Body of pancreas (tissue), 2 donors: ENCODE results near the genes VWA1, ATAD3C, CDK11B, SLC35E2B and NADK.

GRCh38 chr1:1349522-1350187 lies 437 bp upstream of the DVL1 start:
- PRO-cap = bidirectional peak, plus-strand start at chr1:1349573, minus-strand start at chr1:1349380
- RAMPAGE, long total RNA, 2 experiments = no peak in any of the 2 experiments

- PRO-cap = bidirectional peak, plus-strand start at chr1:1435716, minus-strand start at chr1:1435509
- RAMPAGE, long total RNA, 2 experiments = no peak in any of the 2 experiments
Observed at GRCh38 chr1:1435250-1436127, at the start of gene VWA1. TSS of gene VWA1 (plus strand) at chr1:1435690.

GRCh38 chr1:1438015-1438624 lies 2.6 kb downstream of the VWA1 start:
- PRO-cap = bidirectional peak, plus-strand start at chr1:1438279, minus-strand start at chr1:1438130
- RAMPAGE, long total RNA, 2 experiments = no peak in any of the 2 experiments

DNA sequence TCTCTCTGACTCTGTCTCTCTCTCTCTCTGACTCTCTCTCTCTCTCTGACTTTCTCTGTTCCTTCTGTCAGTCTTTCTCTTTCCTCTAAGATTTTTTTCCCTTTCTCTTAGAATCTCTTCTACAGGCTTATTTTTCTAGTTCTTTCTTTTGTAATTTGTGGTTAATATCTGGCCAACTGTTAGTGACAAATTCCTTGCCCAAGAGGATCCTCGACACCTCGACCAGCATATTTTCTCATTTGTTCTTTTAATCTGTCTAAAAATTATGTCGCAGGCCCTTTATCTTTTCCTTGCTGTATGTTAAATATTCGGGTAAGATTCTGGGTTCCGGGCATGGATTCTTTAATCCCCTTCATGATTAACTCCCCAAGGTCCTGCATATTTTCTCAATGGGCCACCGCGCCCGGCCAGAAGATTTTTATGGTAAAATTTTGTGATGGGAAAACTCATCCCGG lies at the start of gene ATAD3C:
TSS of gene ATAD3C (plus strand) at position 351 of the 455 bp plus-strand sequence.
- PRO-cap = no peak
- RAMPAGE, long total RNA, 2 experiments = no peak in any of the 2 experiments

DNA sequence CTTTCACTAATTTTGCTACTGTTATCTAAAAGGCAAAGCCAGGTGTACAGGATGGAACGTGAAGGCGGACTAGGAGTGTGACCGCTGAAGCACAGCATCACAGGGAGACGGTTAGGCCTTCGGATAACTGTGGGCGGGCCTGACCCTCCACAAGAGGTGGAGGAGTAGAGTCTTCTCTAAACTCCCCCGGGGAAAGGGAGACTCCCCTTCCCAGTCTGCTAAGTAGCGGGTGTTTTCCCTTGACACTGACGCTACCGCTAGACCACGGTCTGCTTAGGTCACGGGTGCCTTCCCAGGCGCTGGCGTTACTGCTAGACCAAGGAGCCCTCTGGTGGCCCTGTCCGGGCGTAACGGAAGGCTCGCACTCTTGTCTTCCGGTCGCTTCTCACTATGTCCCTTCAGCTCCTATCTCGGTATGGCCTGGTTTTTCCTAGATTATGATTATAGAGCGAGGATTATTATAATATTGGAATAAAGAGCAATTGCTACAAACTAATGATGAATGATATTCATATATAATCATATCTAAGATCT lies 6.6 kb upstream of the ATAD3A start:
- PRO-cap = unidirectional peak, plus-strand start at position 370 of the sequence
- RAMPAGE, long total RNA, 2 experiments = no peak in any of the 2 experiments

GRCh38 chr1:1533225-1533931 lies 7.0 kb downstream of the TMEM240 start:
- PRO-cap = no peak
- RAMPAGE, long total RNA, 2 experiments = no peak in any of the 2 experiments

DNA sequence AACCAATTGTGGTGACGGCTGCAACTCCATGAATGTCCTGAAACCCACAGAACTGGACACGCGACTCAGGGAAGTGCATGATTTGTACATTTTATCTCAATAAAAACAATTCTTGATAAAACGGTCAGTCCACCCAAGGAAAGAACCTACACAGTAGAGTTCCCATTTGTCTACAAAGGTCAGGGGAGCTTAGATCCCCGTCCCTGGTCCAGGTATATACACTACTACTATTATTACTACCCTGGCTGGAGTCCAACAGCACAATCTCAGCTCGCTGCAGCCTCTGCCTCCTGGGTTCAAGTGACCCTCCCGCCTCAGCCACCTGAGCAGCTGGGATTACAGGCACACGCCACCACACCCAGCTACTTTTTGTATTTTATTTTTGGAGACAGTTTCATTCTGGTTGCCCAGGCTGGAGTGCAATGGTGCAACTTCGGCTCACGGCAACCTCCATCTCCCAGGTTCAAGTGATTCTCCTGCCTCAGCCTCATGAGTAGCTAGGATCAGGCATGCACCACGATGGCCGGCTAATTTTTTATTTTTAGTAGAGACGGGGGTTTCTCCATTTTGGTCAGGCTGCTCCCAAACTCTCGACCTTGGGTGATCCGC lies 15.2 kb downstream of the SSU72 start:
- PRO-cap = no peak
- RAMPAGE, long total RNA, 2 experiments = no peak in any of the 2 experiments

- PRO-cap = no peak
- RAMPAGE, long total RNA, 2 experiments = no peak in any of the 2 experiments
Observed at GRCh38 chr1:1567561-1568596, 6.8 kb downstream of the SSU72 start.

DNA sequence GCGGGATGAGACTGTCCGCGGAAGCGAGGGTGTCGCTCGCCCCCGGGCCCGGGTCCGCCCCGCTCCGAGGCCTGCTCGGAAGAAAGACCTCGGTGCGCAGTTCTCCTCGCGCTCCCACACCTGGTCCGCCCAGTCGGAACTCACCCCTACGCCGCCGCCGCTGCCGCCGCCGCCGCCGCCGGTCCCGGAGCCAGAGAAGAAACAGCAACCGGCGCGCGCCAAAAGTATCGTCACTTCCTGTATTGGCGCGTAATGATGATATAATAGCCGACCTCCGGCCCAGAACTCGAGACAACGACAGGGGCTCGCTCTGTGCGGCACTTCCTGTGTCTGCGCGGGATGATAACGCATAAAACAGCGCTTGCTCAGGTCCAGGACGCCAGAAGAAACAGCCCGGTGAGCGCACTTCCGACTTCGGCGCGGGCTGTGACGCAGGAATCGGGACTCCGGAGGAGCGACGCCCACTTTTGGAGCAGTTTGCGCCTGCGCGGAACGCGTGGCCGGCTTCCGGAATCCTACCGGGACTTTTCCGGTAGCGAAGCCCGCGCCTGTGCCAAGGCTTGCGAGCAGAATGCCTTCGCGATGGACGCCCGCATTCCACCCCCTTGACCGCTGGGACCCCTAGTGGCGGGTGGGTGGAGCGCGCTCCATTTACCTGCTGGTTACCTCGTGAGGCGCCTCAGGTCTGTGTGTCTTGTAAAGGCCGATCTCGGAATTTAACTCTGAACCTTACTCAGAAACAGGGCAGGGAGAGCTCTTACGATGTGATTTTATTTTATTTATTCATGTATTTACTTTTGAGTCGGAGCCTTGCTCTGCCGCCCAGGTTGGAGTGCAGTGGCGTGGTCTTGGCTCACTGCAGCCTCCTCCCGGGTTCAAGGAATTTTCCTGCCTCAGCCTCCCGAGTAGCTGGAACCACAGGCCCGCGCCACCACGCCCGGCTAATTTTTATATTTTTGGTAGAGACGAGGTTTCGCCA lies at the start of gene CDK11B:
TSS of gene CDK11B (minus strand) at position 235 of the 979 bp plus-strand sequence.
- PRO-cap = bidirectional peak, plus-strand start at position 289 of the sequence, minus-strand start at position 232 of the sequence; bidirectional peak, plus-strand start at position 382 of the sequence, minus-strand start at position 440 of the sequence
- RAMPAGE, long total RNA, 2 experiments = start-site peak on the minus strand in 2 of 2 experiments, centred at positions 190 to 198 of the sequence, 61 to 96 reads per replicate

DNA sequence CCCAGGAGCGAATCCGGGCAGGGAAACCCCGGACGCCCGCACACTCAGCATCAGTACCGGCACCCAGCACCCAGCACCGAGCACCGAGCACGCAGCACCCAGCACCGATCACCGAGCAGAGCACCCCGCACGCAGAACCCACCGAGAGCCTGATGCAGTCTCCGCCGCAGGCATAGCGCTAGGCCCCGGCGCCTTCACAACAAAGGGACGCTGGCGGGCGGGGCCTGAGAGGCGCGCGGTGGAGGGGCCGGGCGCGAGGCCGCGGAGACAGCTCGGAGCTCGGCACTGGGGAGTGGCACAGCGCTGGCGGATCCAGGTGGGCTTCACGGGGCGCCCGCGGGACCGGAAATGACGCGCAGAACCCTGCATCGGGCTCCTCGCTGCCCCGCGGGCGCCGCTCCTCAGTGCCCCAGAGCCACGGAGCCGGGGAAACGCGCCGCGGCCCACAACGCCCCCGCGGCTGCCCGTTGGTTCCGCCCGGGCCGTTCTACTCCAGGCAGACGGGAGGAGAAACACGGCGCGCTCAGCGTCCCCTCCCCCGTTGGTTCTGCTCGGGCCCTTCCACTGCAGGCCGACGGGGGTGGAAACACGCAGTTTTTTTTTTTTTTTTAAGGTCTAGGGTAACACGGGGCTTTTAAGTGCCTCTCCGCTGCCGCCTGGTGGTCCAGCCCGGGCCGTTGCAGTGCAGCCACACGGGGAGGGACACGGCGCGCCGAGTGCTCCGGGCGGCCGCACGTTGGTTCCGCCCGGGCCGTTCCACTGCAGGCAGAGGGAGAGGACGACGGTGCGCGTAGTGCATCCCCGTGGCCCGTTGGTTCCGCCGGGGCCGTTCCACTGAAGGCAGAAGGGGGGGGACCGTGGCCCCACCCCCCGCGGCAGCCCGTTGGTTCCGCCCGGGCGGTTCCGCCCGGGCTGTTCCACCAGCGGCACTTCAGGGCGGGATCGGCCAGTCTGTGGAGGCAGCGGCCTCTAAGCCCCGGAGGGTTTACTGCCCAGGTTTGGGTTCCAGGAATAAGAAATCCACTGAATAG lies at the start of gene SLC35E2B:
TSS of gene SLC35E2B (minus strand) at position 489 of the 1,031 bp plus-strand sequence.
- PRO-cap = unidirectional peak, plus-strand start at position 229 of the sequence; unidirectional peak, minus-strand start at position 489 of the sequence; unidirectional peak, minus-strand start at position 549 of the sequence
- RAMPAGE, long total RNA, 2 experiments = no peak in any of the 2 experiments

- PRO-cap = bidirectional peak, plus-strand start at chr1:1778540, minus-strand start at chr1:1778375
- RAMPAGE, long total RNA, 2 experiments = no peak in any of the 2 experiments
Observed at GRCh38 chr1:1778089-1778672, at the start of gene NADK. TSS of gene NADK (minus strand) at chr1:1778470.

DNA sequence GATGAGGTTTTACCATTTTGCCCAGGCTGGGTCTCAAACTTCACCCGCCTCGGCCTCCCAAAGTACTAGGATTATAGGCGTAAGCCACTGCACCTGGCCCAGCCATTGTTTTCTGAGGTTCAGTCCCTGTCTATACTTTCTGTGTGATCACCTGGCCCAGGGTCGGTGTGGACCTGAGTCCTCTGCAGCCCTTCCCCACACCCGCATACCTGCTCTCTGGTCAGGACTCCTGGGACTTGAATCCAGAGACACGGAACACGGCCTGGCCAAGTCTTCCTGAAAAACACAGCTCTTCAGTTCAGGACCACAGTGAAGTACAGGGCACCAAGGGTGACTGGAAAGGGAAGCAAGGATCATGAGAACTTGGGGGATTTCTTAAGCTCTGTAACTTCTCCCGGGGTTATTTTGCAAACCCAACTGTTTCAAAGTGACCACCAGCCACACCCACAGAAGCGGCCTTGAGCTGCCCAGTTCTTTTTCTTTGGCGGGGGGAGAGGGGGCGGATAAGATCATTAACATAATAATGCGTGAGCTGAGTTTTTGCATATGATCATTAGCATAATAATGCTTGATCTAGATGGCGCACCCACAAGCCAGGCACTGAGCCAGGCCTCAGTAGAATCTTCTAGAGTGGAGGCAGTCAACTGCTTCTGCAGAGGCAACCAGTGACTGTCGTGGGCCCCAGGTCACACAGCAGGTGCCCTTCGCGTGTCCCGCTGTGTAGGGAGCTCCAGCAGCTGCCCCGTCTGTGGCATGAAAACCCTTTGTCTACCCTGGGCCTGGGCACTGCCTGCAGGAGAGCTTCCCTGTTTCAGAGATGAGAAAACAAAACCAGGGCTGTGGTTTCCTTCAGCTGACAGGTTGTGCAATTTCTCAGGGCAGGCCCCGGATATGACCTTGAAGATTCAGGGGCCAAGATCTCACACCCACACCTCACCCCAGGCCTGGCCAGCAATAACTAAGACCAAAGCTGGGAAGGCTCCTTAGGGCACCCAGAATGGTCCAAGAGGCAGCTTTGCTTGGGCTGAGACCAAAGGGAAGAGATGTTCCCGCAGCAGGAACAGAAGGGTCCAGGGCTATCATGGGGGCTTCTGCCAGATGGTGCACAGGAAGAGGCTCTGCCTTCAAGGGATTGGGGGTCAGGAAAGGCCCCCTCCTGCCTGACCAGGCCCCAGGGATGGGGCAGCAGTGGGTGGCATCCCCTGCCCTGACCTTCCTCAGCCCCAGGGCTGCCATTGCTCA lies 1.8 kb upstream of the NADK start:
- PRO-cap = no peak
- RAMPAGE, long total RNA, 2 experiments = no peak in any of the 2 experiments

DNA sequence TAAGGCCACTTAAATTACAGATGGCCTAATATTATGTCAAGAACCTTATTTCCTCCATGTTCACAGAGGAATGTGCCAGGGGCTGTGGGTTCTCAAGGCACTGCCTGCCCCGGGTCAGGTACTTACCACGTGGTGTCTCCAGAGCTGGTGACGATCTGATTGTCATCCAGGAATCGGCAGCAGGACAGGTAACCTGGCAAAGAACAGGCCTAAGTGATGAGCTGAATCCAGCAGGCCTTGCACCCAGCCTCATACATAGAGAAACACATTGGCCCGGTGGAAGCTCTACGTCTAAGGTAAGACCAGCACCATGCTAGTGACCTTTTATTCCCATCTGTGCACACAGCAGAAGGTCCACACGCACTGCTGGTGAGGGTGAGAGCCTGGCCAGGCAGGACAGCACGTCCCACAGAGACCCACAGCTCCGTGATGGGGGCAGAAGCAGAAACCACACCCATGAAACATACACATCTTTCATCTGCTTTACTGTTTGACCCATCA lies 14.9 kb upstream of the NADK start:
- PRO-cap = no peak
- RAMPAGE, long total RNA, 2 experiments = no peak in any of the 2 experiments

DNA sequence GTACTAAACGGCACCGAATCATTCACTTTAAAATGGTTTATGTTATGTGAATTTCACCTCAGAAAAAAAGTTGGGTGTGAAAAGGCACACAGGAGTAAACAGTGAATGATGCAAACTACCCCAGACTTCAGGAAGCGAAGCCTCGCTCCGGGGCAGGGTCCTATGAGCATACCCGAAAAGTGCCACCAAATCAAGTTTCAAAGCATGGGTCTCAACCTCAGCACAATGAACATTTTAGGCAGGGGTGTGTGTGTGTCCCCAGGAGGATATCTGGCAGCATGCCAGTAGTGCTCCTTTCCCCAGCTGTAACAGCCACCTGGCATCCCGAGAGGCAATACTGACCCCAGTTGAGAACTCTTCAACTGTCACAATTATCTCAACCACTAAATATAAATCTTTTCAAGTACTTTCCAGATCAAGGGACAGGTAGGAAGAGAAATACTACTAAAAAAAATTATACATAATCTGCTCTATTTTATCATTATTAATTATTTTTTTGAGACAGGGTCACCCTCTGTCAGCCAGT lies 48.1 kb downstream of the GNB1 start:
- PRO-cap = no peak
- RAMPAGE, long total RNA, 2 experiments = no peak in any of the 2 experiments

DNA sequence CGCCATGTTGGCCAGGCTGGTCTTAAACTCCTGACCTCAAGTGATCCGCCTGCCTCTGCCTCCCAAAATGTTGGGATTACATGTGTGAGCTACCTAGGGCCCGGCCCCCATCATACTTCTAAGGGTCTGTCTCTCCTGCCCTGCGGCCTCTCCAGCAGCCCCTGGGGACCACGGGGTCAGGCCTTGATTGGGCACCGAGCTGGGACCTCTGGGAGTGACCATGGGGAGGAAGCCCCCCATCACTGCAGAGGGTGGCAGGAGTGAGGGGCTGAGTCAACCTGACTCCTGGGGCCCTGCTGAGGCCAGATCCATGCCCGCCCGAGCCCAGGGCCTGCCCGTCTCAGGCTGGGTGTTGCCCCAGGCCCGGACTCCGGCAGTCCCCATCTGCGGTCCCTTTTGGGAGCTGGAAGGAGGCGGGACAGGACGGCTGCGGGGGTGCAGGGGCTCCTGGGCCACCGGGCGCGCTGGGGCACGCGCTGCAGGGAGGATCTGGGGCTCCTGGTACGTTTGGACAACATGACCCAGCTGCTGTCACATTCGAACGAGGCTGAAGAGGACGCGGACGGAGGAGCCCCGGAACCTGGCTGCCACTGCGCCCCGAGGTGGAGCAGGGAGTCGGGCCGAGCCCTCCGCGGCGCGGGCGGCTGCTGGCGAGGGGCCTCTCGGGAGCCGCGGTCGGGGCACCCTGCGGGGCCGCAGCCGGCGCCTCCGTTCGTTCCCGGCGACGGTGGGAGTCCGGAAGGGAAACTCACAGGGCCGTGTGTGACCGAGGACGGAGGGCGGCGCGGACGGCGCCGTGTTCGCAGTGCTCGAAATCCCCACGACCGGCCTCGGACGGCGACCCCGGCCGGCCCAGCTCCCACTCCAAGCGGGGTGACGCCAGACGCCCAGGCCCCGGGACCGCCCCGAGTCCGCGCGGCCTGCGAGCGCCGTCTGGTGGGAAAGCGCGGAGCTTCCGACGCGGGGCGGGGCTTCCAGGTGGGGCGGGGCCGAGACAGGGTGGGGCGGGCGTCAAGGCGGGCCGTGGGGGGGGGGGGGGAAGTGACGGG lies 6.5 kb upstream of the CALML6 start:
- PRO-cap = bidirectional peak, plus-strand start outside the sequence, minus-strand start at position 915 of the sequence
- RAMPAGE, long total RNA, 2 experiments = no peak in any of the 2 experiments

GRCh38 chr1:2046838-2047992 lies 3.0 kb upstream of the PRKCZ start:
- PRO-cap = no peak
- RAMPAGE, long total RNA, 2 experiments = no peak in any of the 2 experiments

DNA sequence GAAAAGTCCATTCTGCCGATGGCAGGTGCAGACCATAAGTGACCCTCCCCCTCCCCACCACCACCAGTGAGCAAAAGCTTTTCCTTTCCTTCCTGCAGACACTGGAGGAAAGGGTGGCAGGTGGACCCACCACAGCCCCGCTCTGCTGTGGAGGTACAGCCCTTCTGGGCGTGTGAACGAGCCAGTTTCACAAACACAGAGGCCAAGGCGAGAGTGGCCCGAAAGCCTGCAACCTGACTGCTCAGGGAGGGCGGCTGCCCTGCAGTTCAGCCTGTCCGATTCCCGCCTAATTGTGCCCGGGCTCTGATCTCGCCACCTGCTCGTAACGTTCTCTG lies 56.9 kb downstream of the FAAP20 start:
- PRO-cap = no peak
- RAMPAGE, long total RNA, 2 experiments = no peak in any of the 2 experiments

DNA sequence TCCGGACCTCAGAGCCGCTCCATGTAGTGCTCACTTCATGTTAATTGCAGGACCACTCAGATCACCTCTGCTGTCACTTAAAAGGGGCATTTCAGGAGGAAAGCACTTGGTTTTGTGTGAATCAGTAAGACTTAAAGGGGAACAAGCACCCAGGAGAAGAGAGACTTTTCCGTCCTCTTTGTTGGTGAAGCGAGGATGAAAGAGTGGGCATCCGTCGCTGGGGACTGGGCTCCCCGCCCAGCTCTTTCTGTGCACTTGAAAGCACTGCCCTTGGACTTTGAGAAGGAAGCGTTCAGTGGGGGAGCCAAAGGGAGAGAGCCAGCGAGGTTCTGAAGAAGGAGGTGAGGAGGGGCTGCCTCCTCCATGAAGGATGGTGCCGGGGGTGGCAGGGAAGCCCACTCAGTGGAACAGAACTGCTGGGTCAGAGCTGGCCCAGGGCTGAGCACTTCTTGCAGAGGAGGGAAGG lies 56.5 kb downstream of the FAAP20 start:
- PRO-cap = no peak
- RAMPAGE, long total RNA, 2 experiments = no peak in any of the 2 experiments

DNA sequence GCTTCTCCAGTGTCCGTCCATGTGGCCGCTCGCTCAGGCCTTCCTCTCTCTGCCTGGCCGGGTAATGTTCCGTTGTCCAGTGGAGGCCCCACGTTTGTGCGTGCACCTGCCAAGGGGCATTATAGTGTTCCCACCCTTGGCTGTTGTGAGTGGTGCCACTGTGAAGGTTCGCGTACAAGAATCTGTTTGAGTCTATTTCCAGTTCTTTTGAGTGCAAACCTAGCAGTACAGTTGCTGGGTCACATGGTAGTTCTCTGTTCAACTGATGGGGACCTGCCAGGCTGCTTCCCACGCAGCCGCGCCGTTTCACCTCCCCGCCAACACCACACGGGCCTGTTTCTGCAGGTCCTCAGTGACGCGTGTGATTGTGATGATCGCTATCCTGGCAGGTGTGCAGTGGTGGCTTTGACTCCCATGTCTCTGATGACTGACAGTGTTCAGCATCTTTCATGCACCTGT lies 41.8 kb downstream of the FAAP20 start:
- PRO-cap = no peak
- RAMPAGE, long total RNA, 2 experiments = no peak in any of the 2 experiments

GRCh38 chr1:2167370-2167609 lies 27.3 kb downstream of the FAAP20 start:
- PRO-cap = no peak
- RAMPAGE, long total RNA, 2 experiments = no peak in any of the 2 experiments